Skeletal muscle cell (primary cell): ENCODE measurements around a stretch of chr1.

GRCh38 chr1:111508244-111508599 is 4.8 kb upstream of the ADORA3 start:
- RRBS: no CpG with 5 or more reads among the region's 12 CpGs

DNA sequence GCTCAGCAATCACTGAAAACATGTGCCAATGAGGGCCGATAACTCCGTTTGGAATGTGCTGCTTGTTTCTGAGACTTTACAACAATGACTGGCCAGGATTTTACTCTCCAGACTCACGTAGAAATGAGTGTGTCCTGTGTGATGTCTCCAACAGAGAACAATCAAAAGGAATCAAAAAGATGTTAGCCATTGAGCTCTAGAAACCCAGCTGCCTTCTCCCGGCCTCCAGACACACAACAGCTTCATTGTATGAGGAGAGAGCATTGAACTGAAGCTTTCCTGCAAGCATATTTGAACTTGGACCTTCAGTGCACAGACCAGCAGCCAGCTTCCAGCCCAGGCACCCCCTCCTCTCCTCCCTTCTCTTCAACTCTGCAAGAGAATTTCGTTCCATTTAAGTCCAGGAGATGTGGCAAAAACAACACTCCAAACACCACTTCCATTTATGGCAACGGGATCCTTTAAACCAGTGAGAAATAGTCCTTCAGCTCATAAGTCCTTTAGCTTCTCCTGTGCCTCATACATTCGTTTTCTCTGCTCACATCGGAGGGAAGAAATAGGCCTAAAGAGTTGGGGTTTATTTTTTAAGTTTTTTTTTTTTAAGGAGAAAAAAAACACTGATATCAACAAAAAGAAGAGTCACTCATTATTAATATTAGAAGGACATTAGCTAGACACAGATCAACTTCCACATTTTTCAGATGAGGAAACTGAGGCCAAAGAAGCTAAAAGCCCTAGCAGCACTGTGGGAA is 32.4 kb upstream of the ADORA3 start:
- RRBS: no CpG with 5 or more reads among the region's 8 CpGs

- RRBS: no CpG with 5 or more reads among the region's 11 CpGs
Observed at GRCh38 chr1:111592276-111593400, 27.0 kb upstream of the RAP1A start.

- RRBS: no CpG with 5 or more reads among the region's 4 CpGs
Observed at GRCh38 chr1:111627914-111628638, 8.5 kb downstream of the RAP1A start.

DNA sequence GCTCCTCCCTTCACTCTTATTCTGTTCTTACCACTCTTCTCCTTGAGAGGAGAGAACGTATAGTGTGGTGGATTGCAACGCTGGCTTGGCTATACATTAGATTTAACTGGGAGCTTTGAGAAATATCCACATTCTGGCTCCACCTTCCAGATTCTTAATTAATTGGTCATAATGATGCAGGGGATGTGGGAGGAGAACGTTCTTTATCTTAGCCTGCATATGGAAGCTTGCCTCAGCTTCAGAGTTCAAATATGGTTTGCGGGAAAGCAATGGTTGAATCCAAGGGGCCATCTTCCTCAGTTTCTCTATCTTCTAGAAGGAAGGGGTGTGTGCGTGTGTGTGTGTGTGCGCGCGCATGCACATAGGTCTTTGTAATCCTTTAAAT is 21.7 kb downstream of the RAP1A start:
- RRBS: no CpG with 5 or more reads among the region's 8 CpGs

- RRBS: under 1% methylated on average over 6 of the region's 50 CpGs
Observed at GRCh38 chr1:111738758-111739323, 354 bp downstream of the INKA2 start.

DNA sequence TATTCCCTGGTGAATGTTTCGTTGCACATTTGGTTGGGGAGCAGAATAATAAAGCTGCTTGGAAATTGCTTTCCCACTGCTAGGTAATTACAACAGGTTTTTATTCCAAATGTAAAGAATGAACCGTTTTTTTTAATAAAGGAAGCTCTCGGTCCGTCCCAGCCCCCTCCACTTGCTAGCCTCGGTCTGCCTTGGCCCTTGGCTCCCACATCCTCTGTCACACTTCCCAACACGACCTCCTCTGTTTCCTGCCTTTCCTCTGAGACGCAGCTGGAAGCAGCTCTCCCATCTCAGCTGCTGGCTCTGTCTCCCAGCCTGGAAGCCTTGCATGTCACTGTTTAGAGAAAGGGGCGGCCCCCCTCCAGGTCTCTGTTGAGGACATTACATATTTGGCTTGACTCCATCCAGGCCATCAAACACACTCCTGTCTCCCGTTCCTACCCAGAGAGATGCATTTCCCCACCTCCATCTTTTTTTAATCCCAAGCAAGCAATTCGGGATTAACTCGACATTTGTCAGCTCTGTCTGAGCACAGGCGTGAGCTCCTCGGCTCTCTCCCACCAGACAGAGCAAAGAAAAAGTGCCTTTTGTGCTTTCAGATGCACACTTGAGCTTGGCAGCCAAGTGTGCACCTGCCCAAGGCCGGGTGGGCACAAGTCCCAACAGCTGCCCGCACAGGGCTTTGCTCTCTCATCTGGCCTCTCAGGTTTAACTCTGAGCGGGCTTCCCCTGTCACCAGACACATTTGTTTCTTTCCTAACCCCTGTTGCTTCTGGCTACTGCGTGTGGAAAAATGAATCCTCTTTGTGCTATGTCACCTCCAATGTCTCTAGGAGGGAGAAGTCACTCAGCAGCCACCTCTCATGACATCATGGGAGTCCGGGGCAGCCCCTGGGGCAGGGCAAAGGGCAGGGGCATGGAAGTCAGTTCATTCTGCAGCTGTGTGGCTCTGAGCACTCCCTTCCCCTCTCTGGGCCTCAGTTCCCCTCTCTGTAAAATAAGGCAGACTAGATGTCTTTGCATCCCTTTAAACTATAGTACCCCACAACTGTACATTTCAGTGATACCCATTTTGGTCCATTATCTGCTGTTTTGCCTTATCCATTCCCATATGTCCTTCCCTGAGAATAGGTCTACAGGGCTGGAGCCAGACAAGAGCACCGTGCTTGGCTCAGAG is 108.3 kb downstream of the KCND3 start:
- RRBS: no CpG with 5 or more reads among the region's 19 CpGs

DNA sequence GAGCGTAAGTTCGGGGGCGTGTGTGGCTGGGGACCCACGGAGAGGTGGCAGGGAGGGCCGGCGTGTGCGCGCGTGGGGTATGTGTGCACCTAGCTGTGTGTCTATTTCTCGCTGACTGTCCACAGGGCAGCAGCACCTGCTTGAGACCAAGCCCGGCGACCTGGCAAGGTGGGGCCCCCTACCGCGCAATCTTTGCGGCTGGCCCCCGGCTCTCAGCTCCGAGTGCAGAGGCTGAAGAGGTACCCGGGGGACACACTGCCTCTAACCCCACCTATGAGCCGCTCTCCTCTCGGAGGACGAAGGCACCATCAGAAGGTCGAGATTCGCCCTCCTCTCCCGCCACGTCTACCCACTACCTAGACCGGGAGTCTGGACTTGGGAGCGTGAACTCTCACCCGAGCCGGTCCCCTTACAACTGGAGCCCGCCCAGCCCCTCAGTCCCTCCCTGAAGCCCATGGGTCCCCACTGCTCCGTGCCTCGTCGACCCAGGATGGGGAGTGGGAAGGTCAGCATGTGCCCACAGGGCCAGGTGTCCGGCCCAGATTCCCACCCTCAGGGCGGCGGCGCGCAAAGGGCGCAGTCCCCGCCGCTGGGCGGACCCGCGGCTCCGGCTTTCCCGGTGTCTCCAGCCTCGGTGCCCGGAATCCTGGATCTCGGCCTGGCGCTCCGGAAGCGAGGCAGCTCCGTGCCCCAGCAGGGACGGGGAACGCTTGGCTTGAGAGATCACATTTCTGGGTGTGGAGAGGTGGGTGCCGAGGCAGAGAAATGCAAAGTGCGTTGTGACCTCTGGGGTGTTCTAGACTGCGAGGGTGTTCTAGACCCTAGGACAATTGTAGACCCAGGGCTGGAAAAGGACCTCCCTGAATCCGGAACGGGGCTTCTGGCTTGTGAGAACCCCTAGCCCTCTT is 1.2 kb upstream of the KCND3 start:
- RRBS: 2% methylated on average over 18 of the region's 60 CpGs

GRCh38 chr1:112063874-112064190 is 74.4 kb upstream of the KCND3 start:
- RRBS: no CpG with 5 or more reads among the region's 5 CpGs

DNA sequence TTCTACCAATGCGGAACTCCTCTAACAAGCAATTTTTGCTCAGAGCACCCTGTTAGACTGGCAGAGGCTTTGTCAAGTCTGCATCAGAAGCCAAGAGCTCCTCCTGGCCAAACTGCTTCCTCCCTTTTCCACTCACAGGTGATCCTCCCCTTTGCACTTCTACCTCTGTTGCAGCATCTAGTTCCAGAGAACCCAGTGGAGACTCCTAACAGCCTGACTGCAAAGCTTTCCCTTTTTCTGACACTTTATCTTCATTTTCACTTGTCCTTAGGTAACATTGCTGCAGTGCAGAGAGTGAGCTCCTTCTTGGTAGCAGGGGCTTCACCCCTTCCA is 34.9 kb upstream of the CTTNBP2NL start:
- RRBS: no CpG with 5 or more reads among the region's 1 CpG

GRCh38 chr1:112429751-112430178 is 33.8 kb downstream of the CTTNBP2NL start:
- RRBS: no CpG with 5 or more reads among the region's 1 CpG

GRCh38 chr1:112668744-112669212 is 5.7 kb upstream of the MOV10 start:
- RRBS: no CpG with 5 or more reads among the region's 1 CpG

DNA sequence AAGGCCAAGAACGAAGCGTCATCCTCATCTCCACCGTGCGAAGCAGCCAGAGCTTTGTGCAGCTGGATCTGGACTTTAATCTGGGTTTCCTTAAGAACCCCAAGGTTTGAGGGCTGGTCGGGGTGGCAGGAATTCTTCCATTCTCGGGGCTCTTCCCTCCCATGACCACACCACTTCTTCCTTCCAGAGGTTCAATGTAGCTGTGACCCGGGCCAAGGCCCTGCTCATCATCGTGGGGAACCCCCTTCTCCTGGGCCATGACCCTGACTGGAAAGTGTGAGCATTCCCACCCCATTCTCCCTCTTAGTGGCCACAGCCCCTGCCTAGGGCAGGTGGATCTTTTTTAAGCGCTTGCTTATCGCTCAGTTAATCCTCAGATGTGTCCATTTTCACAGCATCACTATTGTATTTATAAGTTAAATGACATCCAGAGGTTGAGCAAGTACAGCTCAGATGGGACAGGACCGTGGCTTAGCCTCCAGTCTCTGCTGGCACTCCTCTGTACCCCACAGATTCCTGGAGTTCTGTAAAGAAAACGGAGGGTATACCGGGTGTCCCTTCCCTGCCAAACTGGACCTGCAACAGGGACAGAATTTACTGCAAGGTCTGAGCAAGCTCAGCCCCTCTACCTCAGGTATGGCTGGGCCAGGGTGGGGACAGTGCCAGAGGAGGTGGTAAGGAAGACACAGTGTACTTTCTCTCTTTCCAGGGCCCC is 7.1 kb downstream of the RHOC start:
- RRBS: no CpG with 5 or more reads among the region's 13 CpGs

- RRBS: no CpG with 5 or more reads among the region's 4 CpGs
Observed at GRCh38 chr1:112704482-112704779, 2.5 kb downstream of the RHOC start.

DNA sequence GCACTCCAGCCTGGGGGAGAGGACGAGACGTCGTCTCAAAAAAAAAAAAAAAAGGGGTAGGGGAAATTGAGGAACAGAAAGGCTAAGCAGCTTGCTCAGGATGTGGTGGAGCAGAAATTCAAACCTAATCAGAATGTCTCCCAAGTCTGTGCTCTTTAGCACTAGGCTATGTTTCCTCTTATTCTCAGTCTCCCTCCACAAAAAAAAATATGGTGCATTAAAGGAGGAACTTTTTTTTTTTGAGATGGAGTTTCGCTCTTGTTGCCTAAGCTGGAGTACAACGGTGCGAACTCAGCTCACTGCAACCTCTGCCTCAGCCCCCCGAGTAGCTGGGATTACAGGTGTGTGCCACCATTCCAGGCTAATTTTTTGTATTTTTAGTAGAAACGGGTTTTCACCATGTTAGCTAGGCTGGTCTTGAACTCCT is 114.1 kb downstream of the SLC16A1 start:
- RRBS: no CpG with 5 or more reads among the region's 8 CpGs

DNA sequence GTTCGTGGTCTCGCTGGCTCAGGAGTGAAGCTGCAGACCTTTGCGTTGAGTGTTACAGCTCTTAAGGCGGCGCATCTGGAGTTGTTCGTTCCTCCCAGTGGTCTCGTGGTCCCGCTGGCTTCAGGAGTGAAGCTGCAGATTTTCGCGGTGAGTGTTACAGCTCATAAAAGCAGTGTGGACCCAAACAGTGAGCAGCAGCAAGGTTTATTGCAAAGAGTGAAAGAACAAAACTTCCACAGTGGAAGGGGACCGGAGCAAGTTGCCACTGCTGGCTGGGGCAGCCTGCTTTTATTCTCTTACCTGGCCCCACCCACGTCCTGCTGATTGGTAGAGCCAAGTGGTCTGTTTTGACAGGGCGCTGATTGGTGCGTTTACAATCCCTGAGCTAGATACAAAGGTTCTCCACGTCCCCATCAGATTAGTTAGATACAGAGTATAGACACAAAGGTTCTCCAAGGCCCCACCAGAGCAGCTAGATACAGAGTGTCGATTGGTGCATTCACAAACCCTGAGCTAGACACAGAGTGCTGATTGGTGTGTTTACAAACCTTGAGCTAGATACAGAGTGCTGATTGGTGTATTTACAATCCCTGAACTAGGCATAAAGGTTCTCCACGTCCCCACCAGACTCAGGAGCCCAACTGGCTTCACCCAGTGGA is 102.1 kb downstream of the SLC16A1 start:
- RRBS: no CpG with 5 or more reads among the region's 17 CpGs

- RRBS: no CpG with 5 or more reads among the region's 7 CpGs
Observed at GRCh38 chr1:112913303-112914175, 42.5 kb downstream of the SLC16A1 start.

DNA sequence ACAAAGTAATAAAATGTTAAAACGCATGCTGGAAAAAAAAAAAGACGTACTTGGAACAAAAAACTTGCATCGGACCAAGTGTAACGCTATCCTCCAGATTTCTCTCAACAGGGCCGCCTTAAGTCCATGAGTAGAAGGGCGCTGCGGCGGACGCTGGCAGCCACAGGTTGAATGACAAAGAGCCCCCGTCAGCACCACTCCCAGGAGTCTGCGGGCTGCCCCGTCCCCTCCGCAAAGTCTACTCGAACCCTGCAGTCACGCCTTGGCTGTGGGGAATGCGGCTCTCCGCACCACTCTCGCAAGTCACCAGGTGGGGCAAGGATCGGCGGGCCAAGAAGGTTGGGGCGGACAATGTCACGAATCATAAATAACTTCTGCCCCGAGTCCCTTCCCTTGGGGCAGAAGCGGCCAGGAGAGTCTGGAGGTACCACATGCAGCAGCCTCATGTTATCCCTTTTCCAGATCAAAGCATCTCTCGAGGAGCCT is 727 bp downstream of the SLC16A1 start:
- RRBS: no CpG with 5 or more reads among the region's 25 CpGs

DNA sequence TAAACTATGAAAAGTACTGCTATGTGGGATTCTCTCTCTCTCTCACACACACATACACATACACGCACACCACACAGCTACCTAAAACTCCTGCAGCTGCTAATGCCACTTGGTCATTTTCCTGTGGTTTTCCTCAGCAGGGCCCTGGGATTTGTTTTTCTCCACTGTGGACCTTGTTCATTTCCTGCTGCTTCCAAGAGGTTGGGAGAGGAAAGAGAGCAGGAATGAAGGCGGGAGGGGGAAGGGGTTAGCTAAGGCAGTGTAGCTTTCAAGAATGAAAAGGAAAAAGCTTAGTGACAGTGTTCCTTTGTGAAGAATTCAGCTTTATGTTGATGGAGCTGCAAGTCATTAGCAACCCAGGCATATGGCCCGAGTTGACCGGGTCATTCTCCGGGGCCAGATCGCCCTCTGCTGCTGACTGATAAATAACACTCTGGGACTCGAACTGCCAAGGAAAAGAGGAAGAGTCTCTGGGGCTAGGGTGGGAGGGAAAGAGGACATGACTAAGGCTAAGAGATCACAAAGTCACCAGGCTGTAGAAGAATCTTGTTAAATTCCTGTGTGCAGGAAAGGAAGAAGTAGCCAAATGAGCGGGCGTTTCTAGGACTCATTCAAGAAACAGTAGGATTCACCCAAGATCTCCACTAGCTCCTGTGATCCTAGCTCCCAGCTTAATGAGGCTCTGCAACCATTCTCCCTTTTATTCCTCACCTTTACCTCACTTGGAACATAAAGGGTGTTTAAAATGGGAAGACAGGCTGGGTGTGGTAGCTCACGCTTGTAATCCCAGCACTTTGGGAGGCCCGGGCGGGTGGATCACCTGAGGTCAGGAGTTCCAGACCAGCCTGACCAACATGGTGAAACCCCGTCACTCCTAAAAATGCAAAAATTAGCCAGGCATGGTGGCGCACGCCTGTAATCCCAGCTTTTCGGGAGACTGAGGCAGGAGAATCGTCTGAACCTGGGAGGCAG is 30.3 kb upstream of the LRIG2 start:
- RRBS: no CpG with 5 or more reads among the region's 17 CpGs

- RRBS: no CpG with 5 or more reads among the region's 2 CpGs
Observed at GRCh38 chr1:113457710-113458248, 67.5 kb downstream of the MAGI3 start.